Measurements from ENCODE around the gene UPP1.

DNA sequence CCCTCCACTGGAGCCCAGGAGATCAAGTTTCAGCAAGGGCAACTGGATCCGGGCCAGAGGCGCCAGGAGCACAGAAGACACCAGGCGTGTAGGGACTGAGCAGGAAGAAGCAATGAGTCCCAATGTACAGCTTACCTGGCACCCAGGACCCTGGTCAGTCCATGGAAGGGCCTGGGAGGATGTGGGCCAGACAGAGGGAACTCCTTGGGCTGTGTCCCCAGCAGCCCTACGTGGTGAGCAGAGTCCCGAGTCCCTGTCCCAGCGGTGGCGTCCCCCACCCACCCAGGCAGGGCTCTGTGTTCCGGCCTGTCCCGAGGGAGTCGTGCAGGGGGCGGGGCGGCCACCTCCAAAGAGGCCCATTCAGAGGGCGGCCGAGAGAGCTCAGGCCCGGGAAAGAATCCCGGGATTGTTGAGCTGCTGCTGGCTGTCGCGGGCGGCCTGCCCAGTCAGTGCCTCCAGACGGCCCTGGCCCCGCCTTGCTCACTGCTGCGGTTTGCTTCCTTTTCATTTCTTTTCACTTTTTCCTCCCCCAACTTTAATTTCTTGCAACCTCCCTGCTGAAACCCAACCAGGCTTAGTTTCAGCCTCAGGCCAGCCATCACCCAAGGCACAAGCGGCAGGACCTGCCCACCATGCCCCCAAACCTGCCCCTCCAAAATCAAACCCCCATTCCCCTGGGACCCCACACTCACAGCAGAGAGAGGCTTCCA is 253.9 kb downstream of the TNS3 start:
- RRBS: under 1% methylated on average over 7 of the region's 23 CpGs

- RRBS: no CpG with 5 or more reads among the region's 6 CpGs
Measured at GRCh38 chr7:47340490-47341218, 241.3 kb downstream of the TNS3 start.

DNA sequence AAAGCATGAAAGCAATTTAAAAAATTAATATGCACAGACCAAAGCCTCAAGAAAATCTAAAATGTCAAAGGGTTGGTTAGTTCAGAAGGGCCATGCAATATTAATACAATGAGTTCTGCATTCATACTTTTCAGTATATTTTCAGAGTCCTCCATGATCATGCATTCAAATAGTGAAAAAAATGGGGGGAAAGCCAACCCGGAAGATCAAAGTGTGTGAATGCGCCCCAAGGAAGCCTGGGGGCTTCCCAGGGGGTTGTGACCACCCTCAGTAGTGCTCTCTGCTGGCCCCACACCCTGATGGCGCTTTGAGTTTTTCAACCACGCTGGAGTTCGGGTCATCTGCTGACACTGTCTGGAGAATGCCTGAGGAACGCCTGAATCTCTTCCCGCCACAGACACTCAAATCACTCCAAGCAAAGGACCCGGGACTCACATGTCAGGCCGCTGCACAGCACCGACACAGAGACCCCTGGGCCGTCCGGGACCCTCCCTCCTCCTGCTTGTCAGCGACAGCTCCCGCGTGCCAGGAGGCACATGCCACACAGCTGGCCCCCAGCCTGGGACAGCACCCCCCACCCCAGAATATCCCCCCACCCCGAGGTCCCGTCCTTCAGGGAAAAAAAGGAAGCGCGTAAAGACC is 1.0 kb downstream of the TNS3 start:
- RRBS: 27% methylated on average over 5 of the region's 19 CpGs

DNA sequence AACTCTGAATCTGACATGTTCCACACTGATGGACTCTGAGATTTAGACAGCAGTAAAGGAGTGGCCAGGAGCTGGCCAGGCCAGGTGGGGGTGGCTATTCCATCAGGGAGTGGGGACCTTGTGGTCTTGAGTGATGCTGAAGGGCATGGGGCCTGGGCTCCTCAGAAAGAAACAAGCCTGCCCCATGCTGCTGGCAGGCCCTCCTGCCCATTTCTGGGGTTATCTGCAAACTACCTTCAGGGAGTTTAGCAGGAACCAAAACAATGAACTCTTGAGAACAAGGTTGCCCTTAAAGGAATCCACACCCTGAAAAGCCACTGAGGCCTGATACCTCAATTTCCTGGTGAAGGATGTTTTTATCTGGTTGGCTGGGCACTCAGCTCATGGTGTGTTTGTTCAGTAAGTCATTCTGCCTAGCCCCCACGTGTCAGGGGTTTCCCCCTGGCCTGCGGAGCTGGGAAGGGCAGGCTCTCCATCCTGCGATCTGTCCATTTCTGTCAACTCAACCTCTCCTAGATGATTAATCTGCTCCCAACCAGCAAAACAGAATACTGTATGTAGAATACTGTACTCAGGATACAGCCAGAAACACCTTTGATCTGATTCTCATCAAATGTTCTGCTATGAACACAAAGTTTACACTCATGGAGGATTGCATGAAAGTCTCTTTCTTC is 143.4 kb upstream of the TNS3 start:
- RRBS: no CpG with 5 or more reads among the region's 3 CpGs

DNA sequence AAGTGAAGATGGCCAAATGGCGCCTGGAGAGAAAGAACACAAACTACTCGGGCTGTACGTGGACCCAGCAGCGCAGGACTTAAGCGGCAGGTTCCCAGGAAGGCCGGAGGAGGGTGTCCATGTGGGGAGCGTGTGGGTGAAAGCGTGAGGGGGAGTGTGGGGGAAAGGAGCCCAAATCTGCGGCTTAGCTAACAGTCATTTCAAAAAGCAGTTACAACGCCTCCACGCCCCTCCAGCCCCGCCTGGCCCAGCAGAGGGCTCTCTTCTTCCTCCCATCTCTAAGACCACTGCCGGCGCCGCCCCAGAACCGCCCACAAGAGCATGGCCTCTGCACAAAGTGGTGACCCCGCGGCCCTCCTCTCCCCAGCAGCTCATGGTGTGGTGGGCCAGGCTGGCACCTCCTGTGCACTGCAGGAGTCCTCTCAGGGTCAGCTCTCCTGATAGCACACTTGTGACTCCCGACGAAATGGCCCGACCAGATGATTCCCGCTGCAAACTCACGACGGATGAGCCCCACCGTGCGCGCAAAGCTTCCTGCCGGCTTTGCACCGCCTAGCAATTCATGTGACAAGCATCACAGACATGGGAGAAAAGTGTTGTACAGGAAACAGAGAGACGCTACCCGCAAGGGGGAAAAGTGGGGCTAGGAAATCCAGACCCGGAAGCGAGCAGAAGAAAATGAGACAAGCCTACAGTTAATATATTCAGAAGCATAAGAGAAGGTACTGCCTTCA is 12.4 kb upstream of the HUS1 start:
- RRBS: 27% methylated on average over 2 of the region's 33 CpGs

- RRBS: no CpG with 5 or more reads among the region's 8 CpGs
Measured at GRCh38 chr7:48084768-48085494, 4.1 kb upstream of the UPP1 start.

- RRBS: 2% methylated on average over 30 of the region's 44 CpGs
Measured at GRCh38 chr7:48088934-48089415, at the start of gene UPP1. Gene UPP1, plus strand, starts transcription at chr7:48089265.

- RRBS: no CpG with 5 or more reads among the region's 4 CpGs
Measured at GRCh38 chr7:48110126-48110413, 21.0 kb downstream of the UPP1 start.

GRCh38 chr7:48110729-48111235 is 21.7 kb downstream of the UPP1 start:
- RRBS: no CpG with 5 or more reads among the region's 4 CpGs

- RRBS: no CpG with 5 or more reads among the region's 22 CpGs
Measured at GRCh38 chr7:48200898-48201713, 29.8 kb downstream of the ABCA13 start.

DNA sequence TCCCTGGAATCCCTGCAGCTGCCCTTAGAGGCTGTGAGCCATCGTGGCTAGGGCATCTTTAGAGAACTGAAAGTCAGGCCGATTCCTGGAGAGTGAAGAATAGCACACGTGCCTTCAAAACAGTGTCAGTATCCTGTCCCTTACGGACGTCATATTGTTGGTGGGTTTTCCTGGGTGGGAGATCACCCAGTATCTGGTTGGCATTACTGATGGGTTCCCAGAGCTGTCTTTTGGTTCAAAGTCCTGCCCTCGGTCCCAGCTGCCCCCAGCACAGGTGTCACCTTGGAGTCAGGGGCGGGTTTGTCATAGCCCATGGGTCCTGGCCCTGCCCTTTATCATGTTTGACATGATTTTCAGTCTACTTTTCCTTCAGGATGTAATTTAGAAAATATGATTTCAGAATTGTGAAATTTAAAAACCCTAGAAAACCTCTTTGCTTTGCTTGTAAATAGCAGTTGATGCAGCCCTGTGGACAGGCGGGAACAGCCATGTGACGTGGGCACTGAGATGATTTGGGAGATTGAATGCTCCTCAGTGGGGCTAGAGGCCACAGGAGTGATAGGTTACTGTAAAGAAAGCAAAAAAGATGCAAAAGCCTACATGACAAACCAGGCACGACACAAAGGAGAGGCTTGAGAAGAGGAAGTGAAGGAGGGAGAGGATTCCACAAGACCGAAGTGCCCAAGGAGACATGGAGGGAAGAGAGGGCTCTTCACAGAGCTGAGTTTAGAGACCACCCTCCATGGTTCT is 25.5 kb downstream of the IKZF1 start:
- RRBS: no CpG with 5 or more reads among the region's 11 CpGs

GRCh38 chr7:50449666-50450168 is 433 bp downstream of the FIGNL1 start:
- RRBS: 2% methylated on average over 7 of the region's 20 CpGs

GRCh38 chr7:50450661-50451137 is 549 bp upstream of the FIGNL1 start:
- RRBS: 3% methylated on average over 3 of the region's 27 CpGs

GRCh38 chr7:50627604-50628712 is 62.8 kb upstream of the DDC start:
- RRBS: 67% methylated on average over 6 of the region's 32 CpGs

DNA sequence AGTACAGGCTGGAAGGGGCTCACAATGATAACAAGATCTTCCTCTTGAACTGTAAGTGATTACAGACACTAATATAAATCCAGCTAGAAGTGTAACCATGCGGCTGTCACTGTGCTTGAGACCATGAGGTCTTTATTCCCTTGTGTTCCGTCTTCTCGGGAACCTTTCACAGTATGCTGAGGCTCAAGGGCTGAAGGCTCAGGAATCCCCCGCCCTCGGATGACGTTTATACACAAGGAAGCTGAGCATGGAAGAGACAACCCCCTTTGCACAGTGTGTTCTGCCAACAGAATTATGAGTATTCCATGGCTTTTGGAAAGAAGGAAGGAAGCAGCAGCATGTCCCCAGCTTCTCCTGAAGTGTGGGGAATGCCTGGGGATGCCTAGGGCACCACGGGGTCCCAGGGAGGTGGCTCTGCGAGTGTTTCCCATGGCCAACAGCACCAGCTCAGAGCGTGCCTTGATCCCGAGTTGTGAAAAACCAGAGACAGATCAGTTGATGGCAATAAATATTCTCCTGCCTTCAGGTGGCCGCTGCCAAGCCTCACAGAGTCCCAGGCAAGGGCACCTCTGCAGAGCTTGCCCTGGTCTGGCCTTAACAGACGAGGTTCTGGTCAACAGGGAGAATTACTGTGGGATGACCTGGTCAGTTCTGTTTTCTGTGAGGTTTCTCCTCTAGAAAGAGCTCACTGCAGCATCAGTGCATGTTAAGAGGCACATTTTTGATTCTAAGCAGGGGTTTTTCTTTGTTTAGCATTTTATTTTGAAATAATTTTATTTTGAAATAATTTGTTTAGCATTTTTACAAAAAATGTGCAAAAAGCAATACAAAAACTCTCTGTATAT is 88.9 kb upstream of the DDC start:
- RRBS: no CpG with 5 or more reads among the region's 12 CpGs

DNA sequence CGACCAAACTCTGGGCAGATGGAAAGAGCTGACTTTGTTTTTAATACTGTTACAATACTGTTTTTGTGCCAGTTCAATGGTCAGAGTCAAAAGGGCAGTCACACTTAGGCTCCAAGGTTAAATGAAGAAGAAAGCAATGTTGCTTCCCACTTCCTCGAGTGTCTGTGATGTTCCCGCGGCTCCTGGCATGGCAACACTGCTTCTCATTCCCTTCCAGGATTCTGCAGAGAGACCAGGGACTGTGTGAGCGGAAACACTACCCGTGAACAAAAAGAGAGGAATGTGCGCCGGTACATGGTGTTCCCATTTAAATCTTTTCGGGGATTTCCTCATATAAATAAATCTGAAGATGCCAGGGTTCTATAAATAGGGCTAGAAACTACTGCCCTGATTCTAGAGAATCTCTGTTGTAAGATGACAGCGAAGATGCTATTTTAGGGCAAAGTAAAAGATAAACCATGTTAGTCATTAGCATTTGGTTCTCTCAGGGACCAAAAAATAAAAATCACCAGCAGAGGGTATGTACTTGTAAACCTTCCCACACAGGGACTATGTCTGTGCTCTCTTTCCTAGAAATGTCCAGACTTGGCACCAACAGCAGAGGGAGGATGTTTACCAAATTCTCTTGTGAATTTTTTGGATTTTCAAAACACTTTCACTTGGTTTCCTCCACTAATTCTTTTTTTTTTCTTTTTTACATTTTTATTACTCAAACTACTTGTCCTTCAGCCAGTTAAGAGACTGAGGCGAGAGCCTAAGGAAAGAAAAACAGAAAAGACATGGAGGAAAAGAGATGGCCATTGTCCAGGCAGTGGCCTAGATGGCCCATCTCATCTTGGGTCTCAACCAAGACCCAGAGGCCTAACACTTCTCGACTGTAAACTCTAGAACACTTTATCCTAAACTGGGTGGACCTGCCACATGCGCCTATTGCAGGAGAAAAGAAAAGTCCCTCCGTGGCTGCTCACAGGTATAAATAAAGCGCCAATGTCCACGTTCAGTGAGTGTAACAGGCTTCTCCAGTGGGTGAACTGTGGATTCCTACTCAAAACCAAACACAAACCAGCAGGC is 92.3 kb upstream of the DDC start:
- RRBS: no CpG with 5 or more reads among the region's 16 CpGs

DNA sequence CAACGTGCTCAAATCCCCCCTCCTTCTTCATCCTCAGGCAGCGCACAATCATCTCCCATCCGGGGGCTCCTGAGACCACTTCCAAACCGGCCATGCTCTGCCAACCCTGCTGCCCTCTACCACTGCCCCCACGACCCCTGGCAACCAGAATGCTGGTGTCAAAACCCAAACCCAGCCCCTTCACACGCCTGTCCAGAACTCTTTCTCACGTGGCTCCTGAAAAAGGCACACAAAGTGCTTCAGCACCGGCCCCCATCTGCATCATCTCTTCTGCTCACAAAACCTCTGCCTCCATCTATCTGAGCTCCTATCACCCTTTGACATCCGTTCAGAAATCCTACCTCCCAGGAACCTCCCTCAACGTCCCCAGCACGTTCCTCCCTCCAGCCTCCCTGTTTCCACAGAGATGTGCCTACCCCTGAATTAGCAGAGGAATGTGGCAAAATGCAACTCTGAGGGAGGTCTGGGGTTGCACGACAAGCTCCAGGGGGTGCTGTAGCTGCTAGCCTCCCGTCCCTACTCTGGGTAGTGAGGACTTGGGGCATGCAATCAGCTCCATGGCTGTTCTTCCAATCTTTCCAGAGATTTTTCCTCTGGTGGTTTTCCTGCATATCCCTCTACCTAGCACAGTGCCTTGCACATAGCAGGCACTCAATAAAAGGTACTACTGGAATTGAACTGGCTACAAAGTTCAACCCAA is 108.5 kb upstream of the DDC start:
- RRBS: no CpG with 5 or more reads among the region's 13 CpGs

DNA sequence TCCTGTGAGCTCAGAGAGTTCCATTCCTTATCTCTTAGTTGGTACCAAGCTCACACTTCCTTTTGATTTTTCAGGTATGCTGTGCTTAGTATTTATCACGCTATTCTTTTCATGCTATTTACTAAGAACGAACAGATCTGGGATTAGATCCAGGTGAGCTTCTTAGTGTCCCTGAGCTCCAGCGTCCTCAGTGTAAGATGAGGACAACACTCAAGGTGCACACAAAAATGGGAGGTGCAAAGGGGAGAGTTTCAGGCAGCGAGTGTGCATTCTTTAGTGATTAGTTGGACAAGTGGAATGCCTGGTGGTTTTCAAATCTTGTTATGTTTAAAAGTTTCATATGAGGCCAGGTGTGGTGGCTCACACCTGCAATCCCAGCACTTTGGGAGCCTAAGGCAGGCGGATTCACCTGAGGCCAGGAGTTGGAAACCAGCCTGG is 23.8 kb upstream of the COBL start:
- RRBS: no CpG with 5 or more reads among the region's 5 CpGs

DNA sequence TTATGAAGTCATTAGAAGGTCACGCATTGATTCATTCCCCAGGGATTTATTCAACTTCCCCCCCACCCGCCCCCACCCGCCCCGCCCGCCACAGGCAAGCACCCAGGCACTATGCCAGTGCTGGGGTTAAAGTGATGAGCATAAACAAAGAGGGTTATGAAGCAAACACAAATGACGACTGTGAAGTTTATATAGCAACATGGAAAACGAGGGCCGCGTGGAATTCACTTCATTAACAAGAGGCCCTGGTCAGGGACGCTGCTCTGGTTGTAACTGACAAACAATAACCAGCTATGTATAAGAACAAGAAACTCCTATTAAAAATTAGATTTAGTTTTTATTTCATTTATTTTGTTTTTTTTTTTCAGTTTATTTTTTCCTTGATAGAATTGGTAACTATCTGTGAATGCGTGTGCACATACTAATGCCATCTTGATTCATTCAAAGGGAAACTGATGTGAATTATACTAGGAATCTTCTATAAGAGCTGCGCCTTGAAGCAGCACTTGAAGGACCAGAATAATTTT is 656.6 kb upstream of the COBL start:
- RRBS: no CpG with 5 or more reads among the region's 12 CpGs

- RRBS: no CpG with 5 or more reads among the region's 3 CpGs
Measured at GRCh38 chr7:53004828-53005109, 30.7 kb upstream of the POM121L12 start.

Measured in HGPS cell (cell line).